Anterior vena cava (tissue), 1 donor: ENCODE measurements around a stretch of chr19.

GRCh38 chr19:46283578-46284385, 13.1 kb upstream of the HIF3A start:
- PRO-cap: no peak

- PRO-cap: no peak
These were observed 4.2 kb downstream of the PPP5C start for GRCh38 chr19:46351050-46351568.

GRCh38 chr19:46383635-46384194, 29.6 kb downstream of the CCDC8 start:
- PRO-cap: unidirectional peak, minus-strand start at chr19:46383744

GRCh38 chr19:46411807-46412568, 1.4 kb downstream of the CCDC8 start:
- PRO-cap: no peak

DNA sequence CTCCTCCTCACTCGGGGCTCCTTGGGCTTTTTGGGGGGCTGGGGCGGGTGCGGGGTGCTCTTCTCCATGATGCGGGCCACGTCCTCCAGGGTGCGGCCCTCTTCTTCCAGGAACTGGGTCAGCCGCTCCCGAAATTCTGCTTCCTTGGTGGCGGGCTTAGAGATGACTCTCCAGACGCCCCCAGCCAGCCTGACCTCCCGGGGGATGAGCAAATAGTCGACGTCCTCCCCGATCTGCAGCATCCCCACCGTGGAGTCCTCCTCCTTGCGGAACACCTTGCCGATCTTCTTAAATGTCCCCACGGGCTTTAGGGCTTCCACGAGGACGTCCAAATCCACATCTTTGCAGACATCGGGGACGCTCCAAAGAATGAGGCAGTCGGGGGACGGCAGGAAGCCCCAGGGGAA, 792 bp downstream of the CCDC8 start:
- PRO-cap: bidirectional peak, plus-strand start at position 159 of the sequence, minus-strand start at position 115 of the sequence

DNA sequence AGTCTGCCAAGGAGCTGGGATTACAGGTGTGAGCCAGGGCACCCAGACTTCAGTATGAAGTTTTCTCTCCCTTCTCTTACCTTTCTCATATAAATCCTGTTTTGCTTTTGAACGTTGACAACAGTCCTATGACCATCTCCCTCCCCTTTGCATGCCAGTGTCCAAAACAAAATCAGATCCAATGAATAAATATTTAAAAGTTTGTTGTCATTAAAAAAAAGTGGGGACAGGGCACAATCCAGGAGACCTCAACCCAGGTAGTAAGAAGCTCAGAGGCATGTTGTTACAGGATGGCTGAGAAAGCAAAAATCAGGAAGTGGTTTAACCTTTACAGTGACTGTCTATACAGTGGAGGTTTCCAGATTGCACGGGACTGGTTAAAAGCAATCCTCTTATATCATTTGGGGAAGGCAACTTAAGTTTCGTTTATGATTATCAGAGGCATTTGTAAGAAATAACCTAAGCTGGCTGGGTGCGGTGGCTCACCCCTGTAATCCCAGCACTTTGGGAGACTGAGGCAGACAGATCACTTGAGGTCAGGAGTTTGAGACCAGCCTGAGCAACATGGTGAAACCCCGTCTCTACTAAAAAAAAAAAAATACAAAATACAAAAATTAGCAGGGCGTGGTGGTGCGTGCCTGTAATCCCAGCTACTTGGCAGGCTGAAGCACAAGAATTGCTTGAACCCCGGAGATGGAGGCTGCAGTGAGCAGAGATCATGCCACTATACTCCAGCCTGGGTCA, 27.3 kb upstream of the PNMA8B start:
- PRO-cap: no peak

DNA sequence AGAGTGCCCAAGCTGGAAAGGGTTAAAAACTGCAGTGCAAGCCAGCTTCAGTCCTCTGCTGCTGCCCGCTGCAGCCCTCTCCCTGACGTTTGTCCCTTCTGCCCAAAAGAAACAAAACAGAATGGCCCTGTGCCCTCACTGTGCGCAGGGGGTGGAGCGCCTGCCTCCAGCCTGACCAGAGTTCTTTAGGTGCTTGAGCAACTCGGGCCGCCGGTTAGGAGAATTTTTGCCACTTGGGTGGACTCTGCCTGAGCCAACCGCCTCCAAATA, 3.8 kb downstream of the CALM3 start:
- PRO-cap: bidirectional peak, plus-strand start at position 138 of the sequence, minus-strand start at position 91 of the sequence

DNA sequence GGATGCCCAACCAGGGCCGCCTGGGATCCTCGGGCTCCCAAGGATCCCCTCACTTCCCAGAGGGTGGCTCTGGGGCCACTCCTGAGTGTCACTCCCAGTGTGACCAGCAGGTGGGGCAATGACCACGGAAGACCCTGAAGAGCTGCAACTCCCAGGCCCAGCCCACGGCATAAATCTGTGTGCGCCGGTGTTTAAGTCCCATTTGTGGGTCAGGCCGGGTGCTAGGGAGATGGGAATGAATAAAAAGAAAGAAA, 10.8 kb downstream of the PTGIR start:
- PRO-cap: unidirectional peak, plus-strand start at position 201 of the sequence

DNA sequence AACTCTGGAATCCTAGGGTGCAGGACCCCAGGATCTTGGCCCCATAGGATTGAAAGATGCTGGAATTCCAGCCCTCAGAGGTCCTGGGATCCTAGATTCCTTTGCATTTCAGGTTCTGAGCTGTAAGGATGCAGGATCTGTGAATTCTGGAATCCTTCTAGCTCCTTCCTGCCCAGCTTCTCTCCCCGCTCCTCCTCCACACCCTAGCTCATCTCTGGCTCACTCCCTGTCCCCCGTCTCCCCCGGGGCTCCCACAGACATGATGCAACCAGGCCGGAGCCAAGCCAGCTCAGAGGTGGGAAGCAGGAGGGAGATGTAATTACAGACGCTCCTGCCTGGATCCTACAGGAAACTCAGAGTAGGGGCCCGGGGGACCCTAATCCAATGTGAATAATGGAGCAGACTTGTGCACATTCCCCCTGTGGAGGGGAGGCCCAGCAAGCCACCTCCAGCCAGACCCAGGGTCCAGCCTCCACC, 4.5 kb downstream of the GNG8 start:
- PRO-cap: no peak

DNA sequence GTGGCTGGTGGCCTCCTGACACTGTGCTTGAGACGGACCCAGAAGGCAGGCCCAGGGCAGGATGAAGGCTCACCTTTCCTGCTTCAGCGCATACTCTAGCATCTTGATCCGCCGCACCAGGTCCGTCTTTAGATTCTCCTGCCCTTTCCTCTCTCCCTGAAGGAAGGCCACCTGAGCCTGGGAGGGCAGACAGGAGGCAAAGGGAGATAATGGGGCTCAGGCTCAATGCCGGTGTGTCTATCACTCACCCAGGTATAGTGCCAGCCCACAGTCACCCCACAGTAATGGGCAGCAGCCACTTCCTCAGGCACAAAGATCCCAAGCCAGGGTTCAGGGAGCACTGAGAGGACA, 7.2 kb upstream of the FKRP start:
- PRO-cap: no peak

DNA sequence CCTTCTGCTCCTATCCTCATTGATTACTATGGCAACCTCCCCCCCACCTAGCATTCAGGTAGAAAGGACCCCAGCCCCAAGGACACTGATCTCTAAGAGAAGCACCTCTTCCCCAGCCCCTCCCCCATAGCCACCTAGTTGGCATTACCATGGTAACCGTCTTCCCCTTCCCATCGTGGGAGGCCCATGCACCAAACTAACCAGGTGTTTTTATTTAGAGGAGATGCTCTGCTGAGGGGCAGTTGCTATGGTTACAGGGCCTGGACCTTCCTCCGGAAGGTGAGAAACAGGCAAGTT, 714 bp upstream of the STRN4 start:
- PRO-cap: no peak

GRCh38 chr19:46791919-46792514, 3.6 kb upstream of the SLC1A5 start:
- PRO-cap: no peak

DNA sequence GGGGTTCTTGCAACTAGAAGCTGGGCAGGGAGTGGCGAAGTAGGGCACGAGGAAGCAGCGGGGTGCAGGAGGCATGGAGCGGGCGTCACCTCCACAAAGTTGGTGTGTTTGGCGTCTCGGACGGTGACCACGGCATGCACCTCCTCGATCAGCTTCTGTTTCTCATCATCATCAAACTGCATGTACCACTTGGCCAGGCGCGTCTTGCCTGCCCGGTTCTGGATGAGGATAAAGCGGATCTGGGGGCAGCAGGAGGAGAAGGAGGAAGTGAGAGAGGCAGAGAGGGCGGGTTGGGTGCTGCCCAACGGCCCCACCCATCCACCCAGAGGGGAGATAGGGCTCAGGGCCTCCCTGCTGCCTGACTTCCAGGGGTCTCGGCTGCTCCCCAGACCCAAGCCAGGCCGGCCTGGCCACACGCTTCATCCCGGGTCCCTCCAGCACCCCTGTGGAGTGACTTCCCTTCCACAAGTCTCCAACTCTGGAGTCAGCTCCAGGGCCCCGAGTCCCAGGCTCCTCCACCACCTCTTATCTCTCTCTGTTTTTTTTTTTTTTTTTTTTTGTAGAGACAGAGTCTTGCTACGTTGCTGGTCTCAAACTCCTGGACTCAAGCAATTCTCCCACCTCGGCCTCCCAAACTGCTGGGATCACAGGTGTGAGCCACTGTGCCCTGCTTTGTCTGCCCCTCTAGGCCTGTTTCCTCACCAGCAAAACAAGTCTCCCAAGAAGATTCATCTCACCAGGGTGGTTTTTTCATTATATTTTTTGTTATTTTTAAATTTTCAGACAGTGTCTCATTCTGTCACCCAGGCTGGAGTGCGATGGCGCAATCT, 4.5 kb downstream of the AP2S1 start:
- PRO-cap: no peak

DNA sequence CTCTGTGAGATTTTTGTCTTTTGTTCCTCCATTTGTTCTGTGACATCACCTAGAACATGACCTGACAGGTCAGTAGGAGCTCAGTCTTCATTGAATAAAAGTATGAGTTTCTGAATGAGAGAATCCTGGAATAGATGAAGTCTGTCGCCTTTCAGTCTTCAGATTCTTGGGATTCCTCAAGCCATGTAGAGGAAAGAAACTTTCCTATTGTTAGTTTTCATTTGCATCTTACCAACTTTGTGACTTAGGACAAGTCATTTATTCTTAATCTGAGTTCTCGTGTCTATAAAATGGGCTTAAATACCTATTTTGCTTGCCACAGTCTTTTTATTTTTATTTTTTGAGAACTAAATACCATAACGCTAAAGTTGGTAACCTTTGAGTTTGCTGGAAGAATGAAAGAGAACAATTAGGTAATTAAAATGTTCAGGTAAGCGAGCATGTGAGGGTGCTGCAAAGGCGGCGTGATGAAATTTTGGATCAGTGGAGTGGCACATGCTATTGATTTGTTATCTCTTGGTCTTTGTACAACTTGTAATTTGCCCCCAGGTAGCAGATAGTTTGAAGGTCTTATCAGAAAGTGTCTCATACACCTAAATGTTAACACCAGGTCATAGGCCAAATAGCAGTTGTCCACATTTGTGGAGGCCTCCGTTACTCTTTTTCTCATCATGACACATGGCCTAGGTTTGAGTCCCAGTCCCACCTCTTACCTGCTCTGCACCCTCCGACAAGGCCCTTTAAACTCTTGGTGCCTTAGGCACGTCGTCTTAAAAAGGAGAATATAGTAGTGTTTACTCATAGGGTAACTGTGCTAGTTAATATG, 14.7 kb downstream of the ARHGAP35 start:
- PRO-cap: no peak

- PRO-cap: no peak
These were observed 59.8 kb downstream of the ARHGAP35 start for GRCh38 chr19:46920264-46921384.

- PRO-cap: no peak
These were observed 73.6 kb upstream of the NPAS1 start for GRCh38 chr19:46945951-46946526.

- PRO-cap: no peak
These were observed 30.9 kb upstream of the TMEM160 start for GRCh38 chr19:47079379-47079693.

GRCh38 chr19:47095756-47096068, 17.9 kb downstream of the ZC3H4 start:
- PRO-cap: unidirectional peak, minus-strand start at chr19:47095856

DNA sequence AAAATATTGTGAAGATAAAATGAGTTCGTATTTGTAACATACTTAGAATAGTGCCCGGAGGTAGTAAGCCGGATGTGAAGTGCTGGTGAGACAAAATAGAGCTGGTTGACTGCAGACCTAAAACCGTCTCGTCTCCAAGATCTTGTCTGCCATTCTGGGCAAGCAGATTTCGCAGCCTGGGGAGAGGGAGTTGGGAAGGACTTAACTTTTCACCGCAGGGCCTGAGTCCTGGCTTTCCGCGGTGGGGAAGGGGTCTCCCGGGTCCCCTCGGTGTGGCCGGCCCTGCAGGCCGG, 8.2 kb upstream of the BBC3 start:
- PRO-cap: no peak

- PRO-cap: no peak
These were observed 292 bp downstream of the CCDC9 start for GRCh38 chr19:47256626-47257007.